LHCN-M2 (cell line): ENCODE results near the gene CDH23.

GRCh38 chr10:70235097-70235633 is 1.9 kb upstream of the PPA1 start:
- RAMPAGE, long total RNA, result no peak

DNA sequence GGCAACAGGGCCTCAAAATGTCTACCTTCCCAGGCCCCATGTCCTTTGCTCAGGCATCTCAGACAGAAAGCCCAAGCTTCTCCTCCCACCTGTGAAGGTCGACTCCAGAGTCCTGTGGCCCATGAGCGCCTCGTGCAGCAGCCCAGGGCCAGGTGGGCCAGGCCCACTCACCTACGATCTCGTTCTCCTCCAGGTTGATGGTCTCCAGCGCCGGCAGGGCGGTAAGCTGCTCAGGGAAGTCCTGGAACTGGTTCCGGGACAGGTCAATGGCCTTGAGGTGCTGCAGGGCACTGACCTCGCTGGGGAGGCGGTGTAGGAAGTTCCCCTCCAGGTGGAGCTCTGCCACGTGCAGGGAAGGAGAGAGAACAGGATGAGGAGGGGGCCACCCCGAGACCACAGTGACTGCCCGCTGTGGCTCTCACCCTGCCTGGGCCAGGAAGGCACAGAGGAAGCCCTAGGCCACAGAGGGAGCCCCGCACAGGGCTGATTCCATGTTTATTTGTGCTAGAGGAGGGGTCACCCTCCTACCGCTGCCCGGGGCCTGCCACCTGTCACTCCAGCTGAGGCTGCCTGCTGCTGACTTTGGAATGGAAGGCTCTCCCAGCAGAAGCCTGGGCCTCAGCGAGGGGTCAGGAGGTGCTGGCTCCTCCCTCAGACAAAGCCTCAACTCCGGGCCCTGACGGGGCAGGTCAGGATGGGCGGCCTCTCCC is 40.0 kb upstream of the NPFFR1 start:
- RAMPAGE, long total RNA, result no peak

- RAMPAGE, long total RNA, result no peak
These were observed 18.4 kb downstream of the LRRC20 start for GRCh38 chr10:70363644-70364866.

DNA sequence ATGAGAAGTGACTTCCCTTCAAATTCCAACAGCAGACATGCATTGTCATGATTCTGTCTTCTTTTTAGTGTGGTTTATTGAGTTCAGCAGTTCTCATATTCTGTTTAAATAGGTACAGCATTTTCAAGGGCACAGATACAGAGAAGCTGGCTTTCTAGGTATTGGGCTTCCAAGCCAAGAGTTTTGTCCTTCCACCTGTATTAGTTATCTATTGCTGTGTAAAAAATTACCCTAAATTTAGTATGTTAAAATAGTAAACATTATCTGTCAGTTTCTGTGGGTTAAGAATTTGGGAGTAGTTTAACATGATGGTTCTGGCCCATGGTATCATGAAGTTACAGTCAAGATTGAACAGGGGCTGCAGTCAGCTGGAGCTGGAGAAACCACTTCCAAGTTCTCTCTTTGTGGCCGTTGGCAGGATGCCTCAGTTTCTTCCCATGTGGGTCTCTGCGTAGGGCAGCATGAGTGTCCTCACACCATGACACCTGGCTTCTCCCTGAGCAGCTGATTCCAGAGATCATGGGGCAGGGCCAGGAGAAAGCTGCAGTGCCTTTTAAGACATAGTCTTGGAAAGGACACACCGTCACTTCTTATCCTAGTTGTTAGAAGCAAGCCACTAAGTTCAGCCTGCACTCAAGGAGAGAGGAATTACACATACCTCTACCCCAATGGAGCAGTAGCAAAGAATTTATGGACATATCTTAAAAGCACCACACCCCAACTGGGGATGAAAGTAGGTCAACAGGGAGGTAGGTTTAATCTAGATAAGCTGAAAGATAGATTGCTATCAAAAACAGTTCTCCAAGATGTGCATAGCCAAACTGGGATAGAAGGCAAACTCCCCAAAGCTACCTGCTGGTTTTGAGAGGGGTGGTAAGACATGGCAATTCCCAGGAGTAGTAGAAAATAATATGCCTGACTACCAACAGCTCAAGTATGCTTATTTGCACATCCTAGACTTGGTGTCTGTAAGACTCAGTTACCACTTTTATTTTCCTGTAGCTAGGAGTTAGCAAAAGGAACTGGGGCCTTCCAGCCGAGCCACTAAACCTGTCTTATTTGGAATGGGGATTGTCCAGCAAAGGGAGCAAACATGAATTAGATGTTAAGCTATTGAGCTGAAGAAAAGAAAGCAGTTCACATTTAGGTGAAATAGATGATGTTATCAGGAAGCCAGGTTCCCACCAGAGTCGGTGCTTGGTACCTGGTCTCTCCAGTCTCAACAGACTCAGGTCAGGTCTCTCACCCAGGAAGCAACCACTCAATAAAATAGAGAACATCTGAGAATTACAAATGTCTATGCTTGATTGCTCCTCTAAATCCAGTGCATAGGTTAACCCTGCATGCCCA is 16.3 kb downstream of the NODAL start:
- RAMPAGE, long total RNA, result no peak

DNA sequence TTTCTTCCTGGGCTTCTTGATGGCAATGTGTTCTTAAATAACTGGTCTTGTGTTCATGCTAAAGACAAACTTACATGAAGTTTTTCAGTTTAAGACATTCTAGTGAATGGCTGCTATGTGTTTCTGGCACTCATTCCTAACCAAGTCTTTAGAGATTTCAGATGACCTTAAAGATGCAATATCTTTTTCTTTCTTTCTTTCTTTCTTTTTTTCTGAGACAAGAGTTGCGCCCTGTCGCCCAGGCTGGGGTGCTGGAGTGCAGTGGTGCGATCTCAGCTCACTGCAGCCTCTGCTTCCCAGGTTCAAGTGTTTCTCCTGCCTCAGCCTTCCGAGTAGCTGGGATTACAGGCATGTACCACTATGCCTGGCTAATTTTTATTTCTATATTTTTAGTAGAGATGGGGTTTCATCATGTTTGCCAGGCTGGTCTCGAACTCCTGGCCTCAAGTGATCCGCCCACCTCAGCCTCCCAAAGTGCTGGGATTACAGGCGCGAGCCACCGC is 15.4 kb downstream of the NODAL start:
- RAMPAGE, long total RNA, result no peak

- RAMPAGE, long total RNA, result no peak
These were observed 1.2 kb downstream of the NODAL start for GRCh38 chr10:70440199-70440740.

GRCh38 chr10:70529754-70530355 is 51.3 kb downstream of the PALD1 start:
- RAMPAGE, long total RNA, result no peak

DNA sequence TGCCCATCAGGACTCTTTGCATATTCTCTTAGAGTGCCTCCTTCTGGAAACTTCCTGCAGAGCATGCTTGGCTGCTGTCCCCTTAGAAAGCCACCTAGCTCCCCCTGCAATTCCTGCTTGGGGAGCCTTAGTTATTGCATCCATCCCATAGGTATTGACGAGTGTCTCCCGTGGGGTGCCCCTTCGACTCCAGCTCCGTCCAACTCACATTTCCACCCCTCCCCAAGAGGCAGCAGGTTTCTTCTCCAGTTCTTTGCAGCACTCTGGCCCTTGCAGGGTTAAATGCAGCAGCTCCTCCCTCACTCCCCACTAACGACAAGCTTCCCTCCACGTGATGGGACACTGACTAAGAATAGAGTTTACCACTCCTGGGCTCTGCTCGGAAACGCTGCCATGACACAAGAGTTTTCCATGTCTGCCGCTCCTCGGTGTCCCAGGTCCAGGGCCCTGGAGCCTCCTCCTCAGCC is 147.8 kb upstream of the UNC5B start:
- RAMPAGE, long total RNA, result no peak

GRCh38 chr10:71213772-71214811 is 1.7 kb downstream of the UNC5B start:
- RAMPAGE, long total RNA, result no peak

DNA sequence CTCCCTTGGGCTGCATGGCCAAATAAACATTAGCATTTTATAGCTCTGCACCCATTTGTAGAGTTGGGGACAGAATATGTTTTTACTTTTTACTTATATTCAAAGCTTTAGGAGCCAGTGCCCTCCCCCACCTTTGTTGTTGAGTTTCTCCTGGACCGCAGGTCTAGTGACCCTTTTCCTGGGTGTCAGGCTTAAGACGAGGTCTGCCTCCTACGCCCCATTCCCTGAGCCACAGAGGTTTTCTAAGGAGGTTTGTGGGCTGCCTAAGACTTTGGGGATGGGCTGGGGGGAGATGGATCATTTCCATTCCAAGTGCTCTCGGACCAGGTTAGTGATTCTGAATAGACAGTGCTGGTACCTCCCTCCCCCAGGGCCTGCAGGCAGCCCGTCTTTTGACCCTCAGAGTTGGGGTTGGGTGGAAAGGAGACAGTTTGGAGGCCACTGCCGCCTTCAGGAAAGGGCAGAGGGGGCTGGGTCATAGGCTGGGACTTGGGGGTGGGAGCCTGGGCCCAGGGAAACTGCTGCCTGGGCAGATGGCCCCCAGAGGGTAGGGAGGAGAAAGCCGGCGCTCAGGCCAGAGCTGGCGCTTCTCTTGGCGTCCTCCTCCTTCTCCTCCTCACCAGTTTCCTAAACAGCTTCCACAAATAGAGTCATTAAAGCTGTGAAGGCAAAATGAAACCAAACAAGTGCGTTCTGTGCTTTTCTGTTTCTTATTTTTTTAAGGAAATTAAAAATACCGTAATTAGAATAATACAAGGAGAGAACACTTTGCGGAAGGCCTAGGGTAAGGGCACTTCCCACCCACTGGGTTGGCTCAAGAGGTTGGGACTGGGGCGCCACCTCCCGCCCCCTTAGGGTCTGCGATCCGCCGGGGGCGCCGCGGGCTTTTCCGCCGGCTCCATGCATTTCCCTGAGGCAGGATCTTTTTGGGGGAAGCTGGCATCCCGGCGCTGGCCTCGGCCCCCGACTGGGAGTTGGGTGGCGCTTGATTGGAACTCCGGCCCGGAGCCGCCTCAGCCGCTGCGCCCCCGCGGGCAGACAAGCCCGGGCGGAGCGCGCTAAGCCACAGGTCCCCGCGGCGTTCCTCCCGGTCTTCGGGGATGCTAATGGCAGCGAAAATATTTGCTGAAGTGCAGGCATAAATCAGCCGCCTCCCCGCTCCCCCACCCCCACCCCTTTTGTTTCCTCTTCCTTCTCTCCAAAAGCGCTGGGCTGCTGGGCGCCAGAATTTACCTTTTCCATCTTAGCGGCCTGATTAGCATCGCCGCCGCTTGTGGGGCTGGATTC is 4.6 kb downstream of the UNC5B start:
- RAMPAGE, long total RNA, result no peak

- RAMPAGE, long total RNA, result no peak
These were observed 5.6 kb downstream of the UNC5B start for GRCh38 chr10:71217820-71218561.

GRCh38 chr10:71279708-71280197 is 39.3 kb upstream of the SLC29A3 start:
- RAMPAGE, long total RNA, result no peak

- RAMPAGE, long total RNA, result no peak
These were observed at the start of gene CDH23 for GRCh38 chr10:71395871-71397069. Gene CDH23, plus strand, starts transcription at chr10:71396920.

- RAMPAGE, long total RNA, result no peak
These were observed 102.6 kb downstream of the C10orf105 start for GRCh38 chr10:71616903-71617540.

DNA sequence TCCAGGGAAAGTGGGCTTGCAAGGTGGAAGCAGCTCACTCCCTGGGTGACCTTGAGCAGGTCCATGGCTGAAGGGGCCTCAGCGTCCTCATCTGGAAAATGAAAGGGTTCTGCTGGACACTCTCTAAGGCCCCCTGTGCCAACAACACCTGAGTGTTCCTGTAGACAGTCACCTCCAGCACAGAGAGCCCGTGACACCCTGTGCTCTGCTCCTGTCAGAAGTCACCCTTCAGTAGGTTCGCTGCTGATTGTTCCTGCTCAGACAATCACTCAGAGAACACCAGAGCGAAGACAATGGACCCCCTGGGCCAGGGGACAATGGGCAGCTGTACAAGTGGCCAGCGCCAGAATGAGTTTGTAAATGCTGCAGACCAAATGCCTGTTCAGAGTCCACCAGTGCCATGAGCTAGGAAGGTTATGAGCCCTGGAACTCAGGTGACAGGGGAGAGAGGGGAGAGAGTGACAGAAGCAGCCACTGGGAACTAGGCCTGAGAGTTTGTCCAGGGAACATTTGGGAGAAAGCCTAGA is 60.6 kb downstream of the C10orf105 start:
- RAMPAGE, long total RNA, result no peak

- RAMPAGE, long total RNA, result no peak
These were observed 57.6 kb downstream of the C10orf105 start for GRCh38 chr10:71661904-71662443.

- RAMPAGE, long total RNA, result no peak
These were observed 11.3 kb downstream of the VSIR start for GRCh38 chr10:71761857-71762636.

GRCh38 chr10:72016829-72017609 is 52.8 kb downstream of the CHST3 start:
- RAMPAGE, long total RNA, result no peak

- RAMPAGE, long total RNA, result no peak
These were observed 25.6 kb downstream of the SPOCK2 start for GRCh38 chr10:72062697-72063274.

DNA sequence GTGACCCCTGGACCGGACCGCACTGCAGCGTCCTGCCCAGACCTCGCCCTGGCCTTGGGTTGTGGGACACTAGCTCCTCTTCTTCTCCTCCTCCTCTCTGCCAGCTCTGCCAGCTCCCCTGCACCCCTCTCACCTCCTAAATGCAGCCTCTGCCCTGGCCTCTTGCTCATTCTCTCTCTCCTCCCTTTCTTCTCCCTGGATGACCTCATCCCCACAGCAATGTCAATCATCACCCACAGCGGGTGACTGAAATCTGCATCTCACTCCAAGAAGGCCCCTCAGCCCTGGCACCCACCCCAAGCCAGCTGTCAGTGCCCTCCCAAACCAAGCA is 19.3 kb downstream of the SPOCK2 start:
- RAMPAGE, long total RNA, result no peak